GM23248 (cell line): ENCODE measurements around a stretch of chr6.

DNA sequence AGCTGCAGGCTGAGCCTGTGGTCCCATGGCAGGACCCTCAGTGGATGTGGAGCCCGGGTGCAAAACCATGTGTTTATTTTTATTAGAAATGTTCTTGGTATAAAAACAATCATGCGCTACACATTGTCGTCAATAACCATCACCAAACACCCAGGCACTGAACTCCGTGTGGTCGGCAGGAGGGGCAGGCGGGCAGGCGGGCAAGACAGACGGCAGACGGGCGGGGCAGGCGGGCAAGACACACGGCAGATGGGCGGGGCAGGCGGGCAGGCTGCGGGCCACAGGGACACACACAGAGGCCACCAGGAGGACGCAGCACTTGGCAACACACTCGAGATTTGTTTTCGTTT is 124.1 kb downstream of the GRM4 start:
- RAMPAGE, long total RNA = no peak

DNA sequence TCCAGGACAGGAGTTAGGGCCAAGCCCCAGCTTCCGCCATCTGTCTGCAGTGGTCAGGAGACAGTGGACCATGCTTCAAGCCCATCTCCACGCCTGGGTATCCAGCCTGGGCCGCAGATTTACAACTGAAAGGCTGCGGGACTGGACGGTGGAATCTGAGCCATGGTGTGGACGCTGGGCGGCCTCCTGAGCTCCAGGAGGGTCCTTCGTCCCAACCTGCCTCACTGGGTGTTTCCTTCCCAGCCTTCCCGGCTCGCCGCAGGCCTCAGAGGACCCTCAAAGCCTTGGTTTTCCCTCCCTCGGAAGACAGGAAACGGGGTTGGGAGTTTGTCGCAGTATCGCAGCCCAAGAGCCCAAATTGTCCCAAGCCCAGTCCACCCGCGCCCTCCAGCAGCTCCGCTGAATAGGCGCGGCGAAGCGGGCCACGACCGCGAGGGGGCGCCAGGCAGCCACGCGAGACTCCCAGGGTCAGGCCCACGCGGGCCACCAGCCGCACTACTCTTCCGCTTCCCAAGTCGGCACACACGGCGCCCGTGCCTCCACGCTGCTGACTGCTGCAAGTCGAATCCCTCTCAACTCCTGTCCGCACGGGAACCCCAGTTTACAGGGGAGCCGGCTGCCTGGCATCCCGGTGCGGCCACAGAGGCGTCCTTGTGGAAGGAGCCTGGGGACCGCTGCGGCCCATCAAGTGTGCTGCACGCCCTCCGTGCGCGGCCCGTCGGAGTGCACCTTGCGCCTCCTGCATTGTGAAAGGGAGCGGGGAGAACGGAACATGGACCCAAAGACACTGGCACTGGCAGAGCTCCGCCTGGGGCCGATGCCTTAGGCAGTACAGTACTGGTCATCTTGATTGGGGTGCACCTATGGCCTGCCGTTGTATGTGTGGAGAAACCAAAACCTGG is 40.4 kb upstream of the HMGA1 start:
- RAMPAGE, long total RNA = no peak

DNA sequence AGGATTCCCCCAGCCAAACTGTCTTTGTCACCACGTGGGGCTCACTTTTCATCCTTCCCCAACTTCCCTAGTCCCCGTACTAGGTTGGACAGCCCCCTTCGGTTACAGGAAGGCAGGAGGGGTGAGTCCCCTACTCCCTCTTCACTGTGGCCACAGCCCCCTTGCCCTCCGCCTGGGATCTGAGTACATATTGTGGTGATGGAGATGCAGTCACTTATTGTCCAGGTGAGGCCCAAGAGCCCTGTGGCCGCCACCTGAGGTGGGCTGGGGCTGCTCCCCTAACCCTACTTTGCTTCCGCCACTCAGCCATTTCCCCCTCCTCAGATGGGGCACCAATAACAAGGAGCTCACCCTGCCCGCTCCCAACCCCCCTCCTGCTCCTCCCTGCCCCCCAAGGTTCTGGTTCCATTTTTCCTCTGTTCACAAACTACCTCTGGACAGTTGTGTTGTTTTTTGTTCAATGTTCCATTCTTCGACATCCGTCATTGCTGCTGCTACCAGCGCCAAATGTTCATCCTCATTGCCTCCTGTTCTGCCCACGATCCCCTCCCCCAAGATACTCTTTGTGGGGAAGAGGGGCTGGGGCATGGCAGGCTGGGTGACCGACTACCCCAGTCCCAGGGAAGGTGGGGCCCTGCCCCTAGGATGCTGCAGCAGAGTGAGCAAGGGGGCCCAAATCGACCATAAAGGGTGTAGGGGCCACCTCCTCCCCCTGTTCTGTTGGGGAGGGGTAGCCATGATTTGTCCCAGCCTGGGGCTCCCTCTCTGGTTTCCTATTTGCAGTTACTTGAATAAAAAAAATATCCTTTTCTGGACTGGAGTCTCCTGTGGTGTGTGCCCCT is 3.2 kb downstream of the SMIM29 start:
- RAMPAGE, long total RNA = no peak

- RAMPAGE, long total RNA = no peak
These were observed 2.3 kb downstream of the SMIM29 start for GRCh38 chr6:34246259-34247143.

GRCh38 chr6:34277311-34277760 is 28.5 kb upstream of the SMIM29 start:
- RAMPAGE, long total RNA = no peak

DNA sequence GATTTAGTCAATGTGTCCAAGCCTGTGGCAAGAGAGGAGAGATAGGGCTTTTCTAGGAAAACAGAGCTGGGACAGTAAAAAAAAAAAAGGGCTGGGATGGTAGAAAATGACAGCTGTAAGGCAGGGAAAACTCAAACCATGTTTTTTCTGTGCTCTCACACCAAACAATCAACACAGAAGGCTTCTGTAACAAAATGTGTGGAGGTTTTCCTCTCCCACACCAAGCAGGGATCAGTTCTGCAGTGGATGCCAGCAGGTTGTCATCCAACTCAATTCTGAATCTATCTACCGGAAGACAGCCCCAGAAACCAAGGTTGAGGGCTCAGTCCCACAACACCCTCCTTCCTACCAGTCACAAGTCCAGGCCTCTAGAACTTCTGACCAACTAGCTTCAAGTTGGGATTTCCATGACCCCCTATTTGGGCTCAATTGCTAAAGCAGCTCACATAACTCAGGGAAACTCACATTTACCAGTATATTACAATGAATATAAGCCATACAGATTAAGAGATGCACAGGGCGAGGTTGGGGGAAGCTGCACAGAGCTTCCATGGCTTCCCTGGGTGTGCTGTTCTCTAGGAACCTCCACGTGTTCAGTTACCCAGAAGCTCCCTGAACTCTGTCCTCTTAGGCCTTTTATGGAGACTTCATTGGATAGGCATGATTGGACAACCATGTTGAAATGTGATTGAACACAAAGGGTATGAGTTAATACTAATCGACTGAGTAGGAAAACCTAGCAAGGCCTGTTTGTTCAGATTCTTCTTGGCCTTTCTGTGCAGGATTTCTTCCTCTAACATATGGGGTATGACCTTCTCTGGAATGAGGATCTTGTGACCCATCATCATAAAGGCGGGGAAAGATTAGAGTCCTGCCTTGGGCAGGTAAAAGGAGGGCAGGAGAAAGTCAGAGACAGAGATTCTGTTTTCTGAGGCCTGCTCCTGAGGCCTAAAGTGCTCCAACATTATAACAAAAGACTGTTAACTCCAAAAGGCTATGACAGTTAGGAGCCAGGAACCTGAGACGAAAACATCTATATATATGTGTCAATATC is 70.5 kb upstream of the SMIM29 start:
- RAMPAGE, long total RNA = no peak

DNA sequence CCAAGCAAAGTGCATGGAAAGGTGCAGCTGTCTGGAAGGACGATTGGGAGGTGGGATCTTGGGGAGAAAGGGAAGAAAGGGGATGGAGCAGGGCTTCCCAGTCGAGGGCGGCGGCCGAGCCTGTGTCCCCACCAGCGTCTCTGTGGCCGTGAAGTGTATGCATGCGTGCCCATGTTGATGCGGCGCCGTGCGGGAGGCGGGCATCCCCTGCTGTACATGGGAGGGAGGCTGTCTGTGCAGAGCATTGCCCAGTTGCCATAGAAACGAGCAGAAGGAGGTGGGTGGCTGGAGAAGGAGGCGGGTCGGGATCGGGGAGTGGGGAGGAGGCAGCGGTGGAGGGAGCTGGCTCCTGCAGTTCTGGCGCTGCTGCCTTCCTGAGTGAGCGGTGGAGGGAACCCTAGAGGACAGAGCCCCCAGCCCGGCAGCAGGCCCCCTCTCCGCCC is 41.6 kb downstream of the SPDEF start:
- RAMPAGE, long total RNA = no peak

GRCh38 chr6:34526859-34527664 is 29.1 kb downstream of the SPDEF start:
- RAMPAGE, long total RNA = no peak

DNA sequence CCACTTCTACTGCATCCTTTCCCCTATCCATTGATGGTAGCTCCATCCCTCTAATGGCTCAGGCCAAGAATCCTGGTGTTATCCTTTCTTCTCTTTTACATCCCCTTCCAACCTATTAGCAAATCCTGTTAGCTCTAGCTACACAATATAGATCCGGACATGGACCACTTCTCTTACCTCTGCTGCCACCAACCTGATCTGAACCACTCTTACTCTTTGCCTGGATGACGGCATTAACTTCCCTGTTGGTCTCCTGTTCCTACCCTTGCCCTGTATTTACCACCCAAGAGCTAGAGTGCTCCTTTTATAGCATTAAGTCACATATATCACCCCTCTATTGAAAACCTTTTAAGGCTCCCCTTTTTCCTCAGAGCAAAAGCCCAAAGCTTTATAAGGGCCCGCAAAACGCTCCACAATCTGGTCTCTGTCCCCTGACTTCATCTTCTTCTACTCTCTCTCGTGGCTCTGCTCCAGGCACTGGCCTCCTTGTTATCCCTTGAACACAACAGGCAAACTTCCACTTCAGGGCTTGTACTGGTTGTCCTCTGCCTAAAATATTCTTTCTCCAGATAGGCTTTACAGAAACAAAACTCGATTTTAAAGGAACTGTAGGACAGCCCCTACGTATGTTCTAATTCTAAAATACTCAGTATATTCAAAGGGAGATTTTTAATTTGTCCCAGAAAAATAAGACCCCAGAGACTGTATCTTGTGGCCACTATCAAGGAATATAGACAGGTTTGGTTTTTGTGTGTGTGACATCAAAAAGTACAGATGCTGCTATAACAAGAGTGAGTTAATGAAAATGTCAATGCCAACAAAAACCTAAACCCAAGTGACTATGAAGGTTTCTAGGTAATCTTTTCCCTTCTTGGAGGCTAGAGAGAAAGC is 43.9 kb upstream of the SPDEF start:
- RAMPAGE, long total RNA = no peak

DNA sequence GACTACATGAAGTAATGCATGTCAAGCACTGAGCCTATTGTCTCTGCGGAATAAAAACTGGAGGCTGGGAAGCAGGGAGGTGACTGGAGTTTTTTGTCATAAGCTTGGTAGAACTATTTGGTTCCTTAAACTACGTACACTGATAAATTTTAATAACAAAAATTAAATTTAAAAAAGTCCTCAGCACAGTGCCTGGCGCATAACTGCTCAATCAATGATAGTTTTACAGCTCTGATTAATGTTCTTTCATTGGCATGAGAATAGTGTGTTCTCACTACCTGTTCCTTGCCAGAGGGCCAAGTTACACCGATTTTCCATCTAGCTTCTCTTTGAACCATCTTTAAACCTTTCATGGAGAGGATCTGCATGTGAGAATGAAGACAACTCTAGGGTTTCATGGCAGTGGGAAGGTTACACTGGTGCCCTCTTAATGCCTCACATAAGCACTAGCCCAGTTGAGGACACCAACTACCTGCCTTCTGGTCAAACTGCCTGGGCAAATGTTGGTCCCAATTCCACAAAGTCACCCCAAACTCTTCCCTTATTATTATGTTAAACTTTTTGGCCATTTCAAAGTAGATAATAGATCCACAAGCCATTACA is 45.0 kb upstream of the SPDEF start:
- RAMPAGE, long total RNA = no peak

DNA sequence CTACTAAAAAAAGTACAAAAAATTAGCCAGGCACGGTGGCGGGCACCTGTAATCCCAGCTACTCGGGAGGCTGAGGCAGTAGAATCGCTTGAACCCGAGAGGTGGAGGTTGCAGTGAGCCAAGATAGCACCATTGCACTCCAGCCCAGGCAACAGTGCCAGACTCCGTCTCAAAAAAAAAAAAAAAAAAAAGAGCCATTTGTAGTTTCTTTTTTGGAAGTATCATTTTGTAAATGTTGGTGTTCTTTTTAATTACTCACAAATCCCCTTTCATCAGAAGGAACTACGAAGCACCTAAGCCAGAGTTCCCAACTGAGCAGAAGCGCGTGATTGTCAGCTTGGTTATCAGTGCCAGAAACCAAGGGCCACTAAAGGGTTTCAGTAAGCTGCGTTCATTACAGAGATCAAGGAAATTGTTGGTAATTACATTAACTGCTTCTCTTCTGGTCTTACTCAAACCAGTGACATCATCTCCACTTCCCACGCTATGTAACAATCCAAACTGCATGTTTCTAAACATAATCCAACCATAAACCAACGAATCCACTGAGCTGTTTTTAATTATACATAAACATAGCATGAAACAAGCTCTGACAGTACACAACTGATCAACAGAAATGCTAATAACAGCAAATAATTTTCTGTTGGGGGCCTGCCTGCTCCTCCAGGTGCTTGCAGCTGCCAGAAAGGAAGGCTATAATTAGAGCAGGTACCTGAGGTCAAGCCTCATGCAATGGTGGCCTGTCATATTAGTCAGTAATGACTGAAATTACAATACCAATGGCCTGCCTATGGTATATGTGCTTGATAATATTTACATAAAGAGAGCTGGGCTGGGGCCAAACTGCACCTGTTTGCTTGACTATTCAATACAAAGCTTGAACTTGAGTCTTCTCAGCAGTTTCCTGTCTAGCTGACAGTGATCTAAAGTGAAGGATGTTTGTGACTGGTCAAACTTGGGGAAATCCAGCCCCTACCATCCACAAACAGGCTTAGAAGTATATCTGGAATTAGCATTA is 40.2 kb downstream of the ILRUN start:
- RAMPAGE, long total RNA = no peak

DNA sequence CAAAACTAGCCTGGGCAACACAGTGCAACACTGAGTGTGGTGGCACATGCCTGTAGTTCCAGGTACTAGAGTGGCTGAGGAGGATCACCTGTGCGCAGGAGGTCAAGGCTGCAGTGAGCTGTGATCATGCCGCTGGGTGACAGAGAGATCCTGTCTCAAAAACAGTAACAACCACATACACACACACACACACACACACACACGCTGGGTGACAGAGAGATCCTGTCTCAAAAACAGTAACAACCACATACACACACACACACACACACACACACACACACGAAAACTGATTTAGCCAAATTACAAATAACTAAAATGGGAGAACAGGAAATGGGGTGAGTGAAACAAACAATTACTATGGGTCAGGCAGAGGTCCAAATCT is 22.9 kb downstream of the ILRUN start:
- RAMPAGE, long total RNA = no peak

DNA sequence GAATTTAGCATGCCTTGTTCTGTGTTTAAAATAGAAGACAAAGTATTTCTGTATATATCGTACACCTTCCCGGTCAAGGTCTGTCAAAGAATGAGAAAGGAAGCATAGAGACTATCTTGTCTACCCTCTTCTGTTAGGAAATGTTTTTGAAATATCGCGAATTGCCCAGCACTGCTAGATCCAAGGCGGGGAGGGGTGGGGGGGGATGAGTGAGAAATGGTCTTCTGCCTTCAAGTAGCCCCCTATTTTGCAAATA is 825 bp upstream of the ILRUN start:
- RAMPAGE, long total RNA = no peak

DNA sequence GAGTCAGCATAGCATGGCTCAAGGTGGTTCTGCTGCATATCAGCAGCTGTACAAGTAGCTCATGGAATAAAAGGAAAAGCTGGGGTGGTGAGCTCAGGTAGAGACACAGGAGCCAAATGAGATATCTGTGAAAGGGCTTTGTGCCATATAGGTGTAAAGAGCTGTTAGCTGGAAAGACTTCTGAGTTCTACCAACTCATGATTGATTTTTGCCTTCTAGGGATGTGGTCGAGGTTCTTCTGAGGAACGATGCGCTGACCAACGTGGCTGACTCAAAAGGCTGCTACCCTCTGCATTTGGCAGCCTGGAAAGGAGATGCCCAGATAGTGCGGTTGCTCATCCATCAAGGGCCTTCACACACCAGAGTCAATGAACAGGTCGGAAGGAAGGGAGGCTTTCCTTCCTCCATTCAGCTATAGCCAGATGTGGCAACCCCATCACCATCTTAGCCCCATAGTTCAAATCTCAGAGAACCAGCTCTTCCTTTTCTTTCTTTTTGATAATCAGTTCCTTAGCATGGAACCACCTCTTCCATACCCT is 80.8 kb downstream of the ANKS1A start:
- RAMPAGE, long total RNA = no peak

DNA sequence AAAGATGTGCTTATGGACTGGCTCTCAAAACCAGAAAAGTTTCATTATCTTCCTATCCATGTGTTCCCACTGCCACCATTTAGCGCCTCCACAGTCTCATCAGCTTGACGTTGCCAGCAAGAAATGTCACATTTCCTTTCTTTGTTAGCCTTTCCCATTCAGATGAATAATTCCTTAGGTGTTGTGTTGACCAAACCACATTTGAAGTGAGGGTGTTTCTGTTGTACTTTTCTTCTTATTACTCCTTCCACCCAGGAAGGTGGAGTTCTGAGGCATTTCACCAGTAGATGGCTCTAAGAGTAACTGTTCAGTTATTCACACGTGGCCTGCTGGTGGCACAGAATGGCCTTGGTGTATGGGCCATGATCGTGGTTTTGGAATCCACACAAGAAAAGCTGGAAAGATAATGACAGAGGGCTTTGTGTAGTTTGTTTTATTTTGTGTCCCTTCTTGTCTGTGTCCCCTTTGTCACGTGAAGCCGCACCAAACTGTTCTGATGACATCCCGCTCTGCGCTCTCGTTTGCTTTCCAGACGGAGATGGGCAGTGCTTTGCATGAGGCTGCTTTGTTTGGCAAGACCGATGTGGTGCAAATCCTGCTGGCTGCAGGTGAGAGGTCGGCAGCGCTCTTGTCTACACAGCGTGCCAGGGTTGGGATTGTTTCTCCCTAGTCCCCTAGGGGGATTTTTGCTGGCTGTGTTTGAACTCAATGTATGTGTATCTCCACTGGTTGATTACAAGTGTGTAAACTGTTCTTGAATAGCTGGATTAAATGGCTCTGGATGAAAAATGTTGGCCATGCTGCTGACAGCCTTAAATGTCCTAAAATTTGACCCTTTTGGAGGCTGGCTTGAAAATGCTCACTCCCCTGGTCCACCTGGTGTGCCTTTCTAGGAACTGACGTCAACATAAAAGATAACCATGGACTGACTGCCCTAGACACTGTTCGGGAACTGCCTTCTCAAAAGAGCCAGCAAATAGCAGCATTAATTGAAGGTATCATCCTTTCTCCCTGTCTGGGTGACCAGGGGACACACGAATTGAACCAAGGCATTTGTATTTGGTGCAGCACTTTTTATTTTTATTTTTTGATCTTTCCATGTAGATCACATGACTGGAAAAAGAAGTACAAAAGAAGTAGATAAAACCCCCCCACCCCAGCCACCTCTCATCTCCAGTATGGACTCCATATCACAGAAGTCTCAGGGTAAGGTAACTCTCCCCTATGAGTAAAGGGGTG is 93.6 kb downstream of the ANKS1A start:
- RAMPAGE, long total RNA = no peak

DNA sequence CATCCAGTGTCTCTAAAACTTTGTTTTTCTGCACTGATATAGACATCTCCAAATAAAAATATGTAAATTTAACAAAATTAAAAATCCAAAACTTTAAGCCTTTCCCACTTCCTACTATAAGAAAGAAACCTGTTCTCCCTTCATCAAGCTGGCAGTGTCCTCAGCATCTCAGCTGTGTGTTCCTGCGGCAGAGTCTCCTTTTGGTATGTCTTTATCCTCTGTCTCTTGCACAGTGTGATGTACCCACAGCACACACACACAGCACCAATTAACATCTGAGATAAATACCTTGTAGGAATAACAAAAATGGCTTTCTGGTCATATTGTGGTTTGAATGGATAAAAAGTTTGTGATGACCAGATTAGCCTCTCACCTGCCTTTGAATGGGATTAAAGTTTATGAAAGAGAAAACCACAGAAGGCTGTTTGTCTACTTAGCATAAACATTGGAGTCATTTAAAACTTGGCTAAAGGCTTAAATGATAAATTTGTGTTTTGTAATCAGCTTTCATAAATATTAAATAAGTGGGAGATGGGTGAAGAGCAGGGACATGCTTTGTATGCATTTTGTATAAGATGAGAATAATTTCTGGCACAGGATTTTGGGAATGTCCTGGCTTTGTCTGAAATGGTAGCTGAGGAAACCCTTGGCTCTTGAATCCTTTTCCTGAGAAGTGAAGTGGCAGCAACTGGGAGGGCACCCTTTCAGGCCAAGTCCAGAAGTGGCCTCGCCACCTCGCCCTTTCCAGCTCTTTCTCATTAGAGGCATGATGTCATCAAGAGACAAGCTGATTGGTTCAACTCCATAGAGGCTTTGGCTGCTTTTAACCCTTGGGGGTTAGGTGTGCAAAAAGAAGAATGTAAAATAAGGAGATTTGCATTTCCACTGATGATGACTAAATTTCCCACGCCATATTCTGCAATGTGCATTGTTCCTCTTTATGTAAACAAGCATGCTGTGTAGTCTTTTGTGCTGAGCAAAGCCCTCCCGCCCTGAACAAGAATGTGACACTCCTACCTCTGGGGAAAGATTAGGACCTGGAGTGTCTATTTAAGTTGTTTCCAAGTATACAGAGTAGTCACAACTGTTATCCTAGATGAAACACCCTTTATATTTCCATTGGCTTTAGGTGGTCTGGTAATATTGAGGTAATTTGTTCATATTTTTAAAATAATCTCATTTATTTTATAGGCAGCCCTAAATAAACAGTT is 116.7 kb downstream of the TCP11 start:
- RAMPAGE, long total RNA = no peak

DNA sequence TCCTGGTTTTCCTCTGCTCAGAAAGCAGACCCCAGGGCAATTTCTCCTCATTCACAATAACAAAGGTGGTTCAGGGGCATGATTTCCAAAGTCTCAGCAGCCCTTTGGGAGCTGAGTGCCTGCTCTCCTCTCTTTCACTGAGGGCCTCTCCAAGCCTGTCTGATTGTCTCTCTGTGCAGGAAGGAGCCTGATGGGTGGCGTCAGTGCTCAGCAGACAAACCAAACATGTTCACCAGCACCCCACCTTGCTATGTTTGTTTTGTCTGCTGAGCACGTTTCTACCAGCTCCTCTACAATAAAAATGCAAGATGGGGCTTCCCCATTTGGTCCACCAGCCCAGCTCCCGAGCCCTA is 25.4 kb upstream of the TCP11 start:
- RAMPAGE, long total RNA = no peak

GRCh38 chr6:35234343-35235182 is 20.8 kb downstream of the SCUBE3 start:
- RAMPAGE, long total RNA = no peak

DNA sequence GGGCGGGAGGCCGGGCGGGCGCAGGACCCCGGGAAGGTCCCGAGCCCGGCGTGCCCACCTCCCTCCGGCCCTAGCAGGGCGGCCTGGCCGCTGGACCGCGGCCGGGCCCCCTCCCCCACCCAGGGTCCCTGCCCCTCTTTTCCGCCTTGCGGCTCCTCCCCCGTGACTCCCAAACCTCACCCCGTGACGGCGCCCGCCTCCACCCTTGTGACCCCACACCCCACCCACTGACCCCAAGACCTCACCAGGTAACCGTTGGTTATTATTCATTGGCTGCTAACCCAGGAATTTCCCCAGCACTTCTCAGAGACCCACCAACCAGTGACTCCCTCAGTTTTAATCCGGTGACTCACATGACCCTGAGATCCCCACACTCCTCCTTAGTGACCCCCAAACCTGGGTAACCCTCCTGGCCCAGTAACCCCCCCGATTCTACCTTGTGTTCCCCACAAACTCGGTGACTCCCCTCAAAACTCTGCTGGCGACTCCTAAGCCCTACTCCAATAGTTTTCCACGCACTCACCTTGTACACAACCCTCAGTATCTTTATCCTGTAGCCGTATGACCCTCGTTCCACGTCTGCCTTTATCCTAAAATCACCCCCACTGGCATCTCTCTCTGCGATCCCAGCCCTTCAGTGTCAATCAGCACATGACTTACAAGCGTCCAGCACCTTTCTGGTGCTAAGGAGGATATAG is 493 bp downstream of the ZNF76 start:
- RAMPAGE, long total RNA = no peak

DNA sequence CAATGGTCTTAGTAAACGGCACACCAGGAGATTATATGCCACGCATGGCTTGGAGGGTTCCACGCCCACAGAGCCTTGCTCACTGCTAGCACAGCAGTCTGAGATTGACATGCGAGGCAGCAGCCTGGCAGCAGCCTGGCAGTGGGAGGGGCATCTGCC is 10.2 kb upstream of the PPARD start:
- RAMPAGE, long total RNA = no peak